MCF 10A (cell line): ENCODE data around the gene ANKRD55.

DNA sequence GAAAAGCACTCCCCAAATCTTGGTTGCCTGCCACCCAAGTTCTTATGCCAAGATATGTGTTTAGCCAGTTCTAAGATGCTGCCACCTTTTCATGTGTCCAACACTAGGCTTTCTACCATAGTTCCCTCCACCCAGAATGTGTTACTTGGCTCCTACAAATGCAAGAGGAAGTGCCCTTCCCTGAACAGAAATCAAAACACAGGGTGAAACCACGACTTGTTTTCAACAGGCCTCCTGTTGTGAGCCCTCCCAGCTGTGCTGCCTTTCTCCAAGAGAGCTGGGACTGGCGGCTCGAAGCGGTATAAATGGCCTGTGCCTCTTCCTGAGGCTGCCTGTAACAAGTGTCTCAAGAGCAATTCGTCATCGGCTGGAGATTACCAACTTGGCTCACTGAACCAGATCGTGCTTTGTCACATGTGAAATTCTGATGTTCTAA, 129.1 kb downstream of the SNX18 start:
- PRO-cap: no peak
- RRBS: no CpG with 5 or more reads among the region's 7 CpGs

- PRO-cap: no peak
- RRBS: no CpG with 5 or more reads among the region's 4 CpGs
Observed at GRCh38 chr5:54702804-54703655, 185.5 kb downstream of the SNX18 start.

GRCh38 chr5:54901173-54901784, 84.1 kb downstream of the ESM1 start:
- PRO-cap: no peak
- RRBS: no CpG with 5 or more reads among the region's 9 CpGs

DNA sequence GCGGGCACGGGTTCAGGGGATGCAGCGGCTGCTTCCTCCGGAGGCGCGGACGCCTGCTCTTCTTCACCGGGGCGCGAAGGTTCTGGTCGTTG, 189 bp downstream of the CCNO start:
- PRO-cap: no peak
- RRBS: 2% methylated on average over 8 of the region's 11 CpGs

DNA sequence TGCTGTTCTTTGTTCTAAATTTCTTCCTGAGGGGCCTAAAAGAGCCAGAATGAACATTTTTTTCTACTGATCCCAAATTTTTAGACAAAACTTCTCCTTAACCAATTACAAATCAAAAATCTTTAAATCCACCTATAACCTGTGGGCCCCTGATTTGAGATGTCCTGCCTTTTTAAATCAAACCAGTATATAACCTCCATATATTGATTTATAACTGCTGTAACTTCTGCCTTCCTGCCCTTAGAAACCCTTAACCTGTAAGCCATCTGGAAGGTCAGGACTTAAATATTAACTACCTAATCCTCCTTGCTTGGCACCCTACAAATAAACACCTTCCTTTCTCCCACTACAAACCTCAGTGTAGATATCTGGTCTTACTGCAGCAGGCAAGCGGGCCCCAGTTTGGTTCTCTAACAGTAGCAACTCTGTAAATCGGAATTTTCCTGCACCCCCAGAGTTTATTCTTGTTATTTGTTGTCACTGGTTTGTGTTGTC, 83.9 kb downstream of the MTREX start:
- PRO-cap: no peak
- RRBS: no CpG with 5 or more reads among the region's 2 CpGs

GRCh38 chr5:55467736-55468418, 66.9 kb downstream of the PLPP1 start:
- PRO-cap: no peak
- RRBS: no CpG with 5 or more reads among the region's 6 CpGs

GRCh38 chr5:55504805-55505411, 29.9 kb downstream of the PLPP1 start:
- PRO-cap: no peak
- RRBS: no CpG with 5 or more reads among the region's 5 CpGs

DNA sequence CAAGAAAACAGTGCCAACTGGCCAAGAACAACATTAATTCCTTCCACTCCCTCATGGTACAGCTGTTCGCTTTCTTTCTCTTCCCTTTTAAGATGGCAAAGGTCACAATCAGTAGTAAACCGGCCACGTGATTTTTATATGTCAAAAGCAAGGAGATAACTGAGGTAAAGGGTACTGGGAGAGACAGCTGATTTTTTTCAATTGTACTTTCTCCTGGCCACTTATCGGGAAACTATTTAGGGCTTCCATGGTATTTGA, 25.0 kb downstream of the PLPP1 start:
- PRO-cap: no peak
- RRBS: no CpG with 5 or more reads among the region's 4 CpGs

- PRO-cap: no peak
- RRBS: no CpG with 5 or more reads among the region's 12 CpGs
Observed at GRCh38 chr5:55600939-55601948, 66.5 kb upstream of the PLPP1 start.

- PRO-cap: no peak
- RRBS: no CpG with 5 or more reads among the region's 3 CpGs
Observed at GRCh38 chr5:55636067-55636653, 76.0 kb downstream of the SLC38A9 start.

GRCh38 chr5:55937000-55937398, 57.8 kb downstream of the IL6ST start:
- PRO-cap: no peak
- RRBS: no CpG with 5 or more reads among the region's 2 CpGs

- PRO-cap: no peak
- RRBS: no CpG with 5 or more reads among the region's 5 CpGs
Observed at GRCh38 chr5:55940504-55941349, 54.0 kb downstream of the IL6ST start.

- PRO-cap: no peak
- RRBS: no CpG with 5 or more reads among the region's 17 CpGs
Observed at GRCh38 chr5:55944457-55945144, 50.2 kb downstream of the IL6ST start.

- PRO-cap: no peak
- RRBS: no CpG with 5 or more reads among the region's 1 CpG
Observed at GRCh38 chr5:56052986-56053260, 58.2 kb upstream of the IL6ST start.

DNA sequence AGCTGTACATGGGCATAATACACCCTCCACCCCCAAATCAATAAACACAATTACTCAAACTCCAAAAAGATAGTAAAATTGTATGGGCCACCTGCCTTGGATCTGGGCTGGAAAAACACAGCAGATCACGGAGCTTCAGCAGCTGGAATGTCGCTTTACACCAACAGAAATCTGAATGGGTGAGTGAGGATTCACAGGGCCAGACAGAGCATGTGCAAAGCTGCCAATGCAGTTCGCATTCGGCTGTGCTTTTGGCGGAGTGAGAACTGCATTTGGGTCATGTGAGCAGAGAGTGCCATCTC, at the start of gene ANKRD55:
TSS of gene ANKRD55 (minus strand) at position 185 of the 302 bp plus-strand sequence.
- PRO-cap: no peak
- RRBS: no CpG with 5 or more reads among the region's 5 CpGs

GRCh38 chr5:56279996-56280362, 46.8 kb upstream of the ANKRD55 start:
- PRO-cap: no peak
- RRBS: no CpG with 5 or more reads among the region's 2 CpGs

DNA sequence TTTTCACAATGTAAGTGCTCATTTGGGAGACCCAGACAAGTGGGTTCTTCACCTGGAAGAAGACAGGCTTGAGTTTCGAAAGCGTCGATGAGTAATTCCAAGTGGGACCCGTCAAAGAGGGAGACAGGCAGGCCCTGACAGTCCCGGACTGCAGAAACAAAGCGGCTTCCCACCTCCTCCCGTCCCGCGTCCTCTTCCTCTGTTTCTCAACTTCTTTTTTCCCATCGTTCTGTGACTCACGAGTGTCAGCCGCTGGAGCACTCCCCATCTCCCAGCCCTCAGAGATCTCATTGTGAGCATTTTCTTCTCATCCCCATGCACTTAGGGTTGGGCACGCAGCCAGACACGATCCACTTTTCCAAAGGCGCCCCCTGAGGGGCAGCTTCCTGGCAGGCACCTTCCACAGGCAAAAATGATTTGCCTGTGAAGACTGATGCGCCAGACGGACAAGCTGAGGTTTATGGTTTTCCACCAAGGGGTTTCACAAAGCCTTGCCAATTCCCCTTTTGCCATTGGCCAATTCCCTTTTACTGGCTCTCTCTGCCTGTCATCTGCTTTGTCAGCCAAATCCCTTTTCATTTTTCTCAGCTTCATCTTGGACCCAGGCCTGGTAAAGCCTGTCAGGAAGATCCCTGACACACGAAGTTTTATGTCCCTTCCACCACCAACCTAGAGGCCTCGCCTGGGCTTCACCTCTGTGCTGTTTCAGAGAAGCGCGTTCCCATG, 86.5 kb upstream of the ANKRD55 start:
- PRO-cap: no peak
- RRBS: no CpG with 5 or more reads among the region's 21 CpGs

DNA sequence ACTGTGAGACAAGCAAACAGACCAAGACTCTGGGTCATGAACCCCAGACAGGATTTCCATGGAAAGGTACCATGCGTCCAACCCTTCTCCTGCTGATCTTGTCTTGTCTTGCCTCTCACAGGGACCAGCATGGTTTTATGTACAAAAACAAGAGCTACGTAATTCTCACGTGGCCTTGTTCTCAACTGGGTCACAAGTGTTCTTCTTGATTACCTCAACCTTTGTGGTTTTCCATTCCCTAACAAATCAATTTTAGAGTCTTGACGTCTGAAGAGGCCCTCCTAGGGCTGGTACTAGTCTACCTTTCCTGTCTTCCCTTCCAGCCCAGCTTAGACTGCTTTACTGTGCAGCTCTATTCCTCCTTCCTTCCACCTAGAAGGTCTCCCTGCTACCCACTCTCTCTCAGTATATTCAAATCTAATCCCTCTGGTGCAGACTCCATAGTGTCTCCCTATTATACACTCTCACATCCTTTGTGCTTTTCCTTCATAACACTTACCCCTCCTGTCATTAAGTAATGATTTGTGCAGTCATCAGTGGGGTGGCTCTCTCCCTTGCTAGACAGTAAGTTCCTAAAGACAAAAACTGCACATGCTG, 176.4 kb upstream of the MAP3K1 start:
- PRO-cap: no peak
- RRBS: no CpG with 5 or more reads among the region's 4 CpGs

- PRO-cap: no peak
- RRBS: no CpG with 5 or more reads among the region's 5 CpGs
Observed at GRCh38 chr5:56669503-56669966, 145.8 kb upstream of the MAP3K1 start.

GRCh38 chr5:56858249-56859002, 43.1 kb downstream of the MAP3K1 start:
- PRO-cap: no peak
- RRBS: no CpG with 5 or more reads among the region's 4 CpGs